ENCODE measurements around the genes RHOT1 and CCL7.

DNA sequence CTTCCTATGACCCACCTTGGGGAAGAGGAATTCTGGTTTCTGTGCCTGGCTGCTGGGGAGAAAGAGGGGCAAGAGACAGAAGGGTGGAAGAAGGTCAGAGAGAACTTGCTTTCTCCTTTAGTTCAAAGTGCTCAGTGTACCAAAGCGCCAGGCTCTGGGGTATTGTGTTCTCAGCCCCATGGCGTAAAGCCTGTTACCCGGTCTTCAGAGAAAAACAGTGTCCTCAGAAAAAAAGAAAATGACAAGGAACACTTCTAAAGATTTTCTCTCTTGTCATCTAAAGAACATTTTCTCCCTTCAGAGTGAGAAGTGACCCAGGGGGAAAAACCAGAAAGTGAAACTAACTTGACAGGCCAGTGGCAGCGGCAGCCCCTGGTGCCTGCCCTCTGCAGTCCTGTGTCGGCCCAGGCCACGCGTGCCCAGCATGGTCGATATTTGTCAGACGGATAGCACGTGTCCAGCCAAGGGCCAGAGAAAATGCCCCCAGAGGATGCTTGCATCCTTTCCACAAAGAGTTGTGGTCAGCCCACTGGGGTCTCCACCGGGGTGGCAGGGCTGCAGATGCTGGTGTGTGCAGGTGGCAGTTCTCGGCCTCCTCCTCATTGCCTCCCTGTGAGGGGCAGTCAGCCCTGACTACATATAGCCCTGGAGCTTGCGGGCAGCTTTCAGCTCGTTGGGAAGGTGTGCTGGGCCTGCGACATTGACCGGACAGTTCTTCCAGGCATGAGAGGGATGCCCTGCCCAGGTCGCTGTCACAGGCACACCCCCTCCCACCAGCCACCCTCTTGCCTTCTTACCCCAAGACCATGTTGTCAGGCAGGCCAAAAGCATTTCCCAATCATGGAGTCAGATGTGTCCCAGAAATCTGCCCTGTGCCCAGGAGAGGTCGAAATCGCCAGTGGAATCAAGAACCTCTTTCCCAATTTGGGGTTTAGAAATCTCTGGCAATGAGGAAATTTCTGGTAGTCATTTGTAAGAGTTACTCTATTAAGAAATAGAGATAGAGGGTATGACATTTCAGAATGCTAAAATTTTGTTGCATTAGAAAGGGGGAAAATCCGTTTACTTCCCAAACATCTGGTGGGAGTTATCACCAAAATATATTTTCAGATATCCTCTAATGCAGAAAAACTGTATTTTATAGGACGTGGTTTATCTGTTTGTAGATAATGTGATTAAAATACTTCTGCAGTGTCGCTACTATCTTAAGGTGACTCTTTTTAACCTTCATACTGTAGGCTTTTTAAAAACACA is 176.8 kb downstream of the RAB11FIP4 start:
- RRBS = no CpG with 5 or more reads among the region's 22 CpGs

GRCh38 chr17:31916669-31917736 is 15.5 kb upstream of the UTP6 start:
- RRBS = 12% methylated on average over 13 of the region's 84 CpGs

DNA sequence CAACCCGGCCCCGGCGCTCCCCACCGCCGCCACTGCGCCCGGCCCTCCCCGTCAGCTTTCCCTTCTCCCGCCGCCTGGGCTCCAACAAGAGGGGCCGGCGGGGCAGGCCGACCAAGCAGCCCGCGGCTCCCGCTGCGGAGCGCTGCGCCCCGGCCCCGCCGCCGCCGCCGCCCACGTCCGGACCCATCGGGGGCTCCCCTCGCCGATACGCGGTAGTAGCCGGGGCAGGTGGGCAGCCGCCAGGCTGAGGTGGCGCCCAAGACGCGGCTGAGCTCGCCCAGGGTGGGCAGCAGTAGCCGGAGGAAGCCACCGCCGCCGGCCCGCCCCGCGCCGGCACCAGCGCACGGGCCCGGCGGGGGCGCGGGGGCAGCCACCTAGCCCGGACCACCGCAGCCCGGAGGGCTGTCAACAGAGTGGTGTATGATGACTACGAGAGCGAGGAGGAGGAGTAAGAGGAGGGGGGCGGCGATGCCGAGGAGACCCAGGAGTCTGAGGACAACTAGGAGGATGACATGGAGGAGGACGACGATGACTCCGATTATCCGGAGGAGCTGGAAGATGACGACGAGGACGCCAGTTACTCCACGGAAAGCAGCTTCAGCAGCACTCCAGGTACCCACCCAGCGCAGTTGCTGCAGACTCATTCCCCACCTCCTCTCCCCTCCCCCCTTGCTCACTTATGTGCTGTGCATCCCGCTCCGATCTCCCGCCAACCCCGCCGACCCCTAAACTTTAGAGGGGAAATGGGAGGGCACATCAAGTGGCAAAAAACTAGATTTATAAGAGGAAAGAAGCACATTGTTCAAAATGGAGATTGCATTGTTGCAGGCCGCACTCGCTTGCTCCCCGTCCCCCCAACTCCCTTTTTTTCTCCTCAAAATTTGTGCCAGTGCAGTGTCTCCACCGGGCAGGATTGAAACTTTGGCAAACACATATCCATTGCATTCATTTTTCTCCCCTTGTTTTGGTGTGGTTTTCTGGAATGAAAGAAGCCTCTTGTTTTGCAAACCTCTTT is 645 bp downstream of the LRRC37B start:
- RRBS = 2% methylated on average over 3 of the region's 78 CpGs

DNA sequence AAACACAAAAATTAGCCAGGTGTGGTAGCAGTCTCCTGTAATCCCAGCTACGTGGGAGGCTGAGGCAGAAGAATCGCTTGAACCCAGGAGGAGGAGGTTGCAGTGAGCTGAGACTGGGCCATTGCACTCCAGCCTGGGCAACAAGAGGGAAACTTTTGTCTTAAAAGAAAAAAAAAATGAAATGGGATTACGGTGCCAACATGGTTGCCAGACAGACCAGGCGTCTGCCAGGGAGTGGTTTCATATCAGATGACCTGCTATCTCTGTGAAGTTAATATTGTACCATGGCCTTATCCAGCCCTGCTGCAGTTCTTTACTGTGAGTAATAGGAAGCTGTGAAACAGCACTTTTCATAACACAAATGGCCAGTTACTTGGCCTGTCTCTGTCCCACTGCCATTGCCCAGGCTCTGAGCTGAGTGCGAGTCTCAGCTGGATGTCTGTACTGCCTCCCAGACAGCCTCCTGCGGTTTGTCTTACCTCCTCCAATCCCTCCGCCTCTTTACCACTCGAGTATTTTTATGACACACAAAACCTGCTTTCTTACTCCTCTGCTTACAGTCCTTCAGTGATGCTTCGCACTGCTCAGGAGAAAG is 17.4 kb upstream of the RHOT1 start:
- RRBS = no CpG with 5 or more reads among the region's 9 CpGs

GRCh38 chr17:32142228-32142832 is at the start of gene RHOT1:
TSS of gene RHOT1 (plus strand) at chr17:32142502.
- RRBS = 2% methylated on average over 20 of the region's 72 CpGs

GRCh38 chr17:32159792-32160491 is 17.6 kb downstream of the RHOT1 start:
- RRBS = no CpG with 5 or more reads among the region's 13 CpGs

DNA sequence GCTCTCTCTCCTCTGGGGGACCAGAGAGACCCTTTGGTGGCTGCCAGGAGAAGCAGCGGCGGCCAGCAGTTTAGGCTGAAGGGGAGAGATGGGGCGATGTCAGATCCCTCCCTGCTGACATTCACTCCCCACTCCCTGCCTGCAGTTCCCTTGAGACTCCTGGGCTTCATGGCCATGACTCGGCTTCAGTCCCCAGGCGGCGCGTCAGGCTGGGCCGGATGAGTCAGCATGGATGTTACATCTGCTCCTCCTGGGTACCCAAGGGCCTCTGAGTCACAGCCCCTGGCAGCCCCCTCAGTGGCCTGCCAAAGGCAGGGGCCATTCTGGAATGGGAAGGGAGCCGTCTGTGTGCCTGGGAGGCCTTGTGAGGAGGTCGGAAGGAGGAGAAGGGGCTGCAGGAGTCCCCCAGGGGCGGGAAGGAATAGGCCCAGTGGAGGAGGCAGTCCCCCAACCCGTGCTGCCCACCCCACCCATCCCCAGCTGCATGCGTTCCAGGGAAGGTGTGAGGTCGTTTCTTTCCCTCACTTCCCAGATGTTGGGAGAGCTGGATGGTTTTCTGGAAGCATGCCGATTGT is 9.5 kb downstream of the RHBDL3 start:
- RRBS = no CpG with 5 or more reads among the region's 15 CpGs

GRCh38 chr17:32503252-32504373 is 16.8 kb downstream of the CDK5R1 start:
- RRBS = no CpG with 5 or more reads among the region's 10 CpGs

GRCh38 chr17:32523923-32524476 is 37.2 kb downstream of the CDK5R1 start:
- RRBS = no CpG with 5 or more reads among the region's 10 CpGs

- RRBS = no CpG with 5 or more reads among the region's 3 CpGs
Observed at GRCh38 chr17:32587745-32588329, 101.0 kb downstream of the CDK5R1 start.

DNA sequence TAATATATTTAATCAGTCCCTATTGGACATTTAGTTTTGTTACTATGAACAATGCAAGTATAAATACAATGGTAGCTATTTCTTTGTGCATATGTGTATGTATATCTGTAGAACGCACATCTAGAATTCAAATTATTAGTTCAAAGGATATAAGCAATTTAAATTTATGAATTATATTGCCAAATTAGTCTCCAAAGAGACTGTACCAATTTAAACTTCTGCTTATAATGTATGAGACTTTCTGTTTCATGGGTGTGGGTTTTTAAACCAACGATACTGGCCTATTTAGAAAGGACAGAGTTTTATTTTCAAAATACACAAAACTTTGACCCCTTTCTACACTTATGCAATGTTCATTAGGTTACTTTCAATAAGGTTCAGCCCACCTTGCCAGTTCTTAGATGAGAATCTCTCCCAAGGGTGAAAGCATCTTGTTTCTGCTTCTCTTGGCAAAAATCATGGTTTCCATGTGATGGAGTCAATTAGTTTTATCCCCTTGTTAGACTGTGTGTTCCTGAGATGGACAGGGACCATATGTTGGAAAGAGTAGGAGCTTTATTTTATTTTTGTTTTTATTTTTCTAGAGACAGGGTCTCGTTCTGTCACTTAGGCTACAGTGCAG is 84.7 kb downstream of the MYO1D start:
- RRBS = no CpG with 5 or more reads among the region's 3 CpGs

DNA sequence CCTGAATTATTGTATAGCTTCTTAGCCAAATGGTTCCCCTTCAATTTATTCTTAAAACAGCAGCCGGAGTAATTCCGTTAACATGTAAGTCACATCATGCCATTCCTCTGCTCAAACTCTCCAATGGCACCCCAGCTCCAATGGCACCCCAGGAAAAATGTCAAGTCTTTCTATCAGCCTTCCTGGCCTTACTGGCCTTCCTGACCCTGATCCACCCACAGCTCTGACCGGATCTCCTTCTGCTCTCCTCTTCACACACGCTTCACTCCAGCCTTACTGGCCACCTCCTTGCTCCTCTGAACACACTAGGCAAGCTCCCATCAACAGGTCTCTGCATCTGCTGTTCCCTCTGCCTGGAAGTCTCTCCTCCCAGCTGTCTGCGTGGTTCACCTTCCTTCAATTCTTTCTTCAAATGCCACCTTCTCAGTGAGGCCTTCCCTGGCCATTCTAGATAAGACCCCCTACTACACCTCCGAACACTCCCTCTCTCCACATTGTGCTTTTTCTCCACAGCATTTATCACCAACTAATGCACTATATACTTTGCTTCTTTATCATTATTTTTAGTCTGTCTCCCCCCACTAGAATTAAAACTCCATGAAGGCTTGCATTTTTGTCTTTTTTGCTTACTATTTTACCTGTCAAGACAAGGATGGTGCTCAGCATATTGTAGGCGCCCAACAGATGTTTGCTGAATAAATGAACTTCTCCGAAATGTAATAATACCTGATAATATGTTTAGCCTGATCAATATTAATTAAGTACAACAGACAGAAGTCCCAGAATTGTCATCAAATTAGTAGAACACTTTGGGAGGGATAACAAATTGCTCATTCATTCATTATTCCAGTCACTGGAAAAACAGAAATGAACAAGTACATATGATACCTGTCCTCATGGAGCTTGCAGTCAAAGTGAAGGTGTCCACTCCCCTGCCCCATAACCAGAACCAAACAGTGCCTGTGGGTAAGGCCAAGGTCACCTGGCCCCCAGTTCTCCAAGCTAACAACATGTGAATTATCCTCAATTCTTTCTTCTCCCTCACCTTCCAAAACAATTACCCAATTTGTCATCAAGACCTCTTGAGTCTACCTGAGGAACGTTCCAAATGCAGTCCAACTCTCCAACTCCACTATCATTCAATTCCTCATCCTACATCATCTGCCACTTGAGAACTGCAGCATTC is 43.1 kb downstream of the MYO1D start:
- RRBS = no CpG with 5 or more reads among the region's 9 CpGs

- RRBS = 33% methylated on average over 2 of the region's 5 CpGs
Observed at GRCh38 chr17:33506745-33507287, 213.7 kb upstream of the ASIC2 start.

DNA sequence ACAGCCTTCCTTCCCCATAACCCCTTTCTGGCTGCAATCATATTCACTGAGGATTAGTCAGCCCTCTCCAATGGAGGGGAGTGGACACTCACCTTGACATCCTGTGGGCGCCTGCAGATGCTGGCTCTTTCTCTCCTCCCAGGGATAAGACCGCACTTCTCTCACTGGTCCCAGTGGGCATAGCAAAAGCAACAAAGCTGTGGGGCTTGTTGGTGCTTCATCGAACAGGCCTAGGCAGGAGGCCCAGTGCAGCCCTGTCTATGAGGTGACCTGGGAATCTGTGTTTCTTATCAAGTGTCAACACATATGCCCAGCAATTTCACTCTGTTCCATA is 271.0 kb upstream of the CCL2 start:
- RRBS = no CpG with 5 or more reads among the region's 3 CpGs

GRCh38 chr17:34252032-34253393 is 2.6 kb upstream of the CCL2 start:
- RRBS = no CpG with 5 or more reads among the region's 13 CpGs

DNA sequence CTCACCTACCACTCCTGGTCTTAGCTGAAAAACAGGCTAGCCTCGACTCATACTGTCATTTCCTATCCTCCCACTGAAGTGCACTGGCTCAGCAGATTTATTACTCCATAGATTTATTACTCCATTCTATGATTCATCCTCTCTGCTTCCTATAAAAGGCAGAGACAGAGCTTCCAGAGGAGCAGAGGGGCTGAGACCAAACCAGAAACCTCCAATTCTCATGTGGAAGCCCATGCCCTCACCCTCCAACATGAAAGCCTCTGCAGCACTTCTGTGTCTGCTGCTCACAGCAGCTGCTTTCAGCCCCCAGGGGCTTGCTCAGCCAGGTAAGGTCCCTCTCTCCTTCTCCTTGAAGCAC is at the start of gene CCL7:
Gene CCL7 (plus strand): TSS at position 181 of the 358 bp plus-strand sequence.
- RRBS = no CpG with 5 or more reads among the region's 1 CpG

- RRBS = no CpG with 5 or more reads among the region's 43 CpGs
Observed at GRCh38 chr17:34961710-34962780, 705 bp downstream of the ZNF830 start.

GRCh38 chr17:35002708-35003331 is 22.5 kb downstream of the LIG3 start:
- RRBS = no CpG with 5 or more reads among the region's 10 CpGs

DNA sequence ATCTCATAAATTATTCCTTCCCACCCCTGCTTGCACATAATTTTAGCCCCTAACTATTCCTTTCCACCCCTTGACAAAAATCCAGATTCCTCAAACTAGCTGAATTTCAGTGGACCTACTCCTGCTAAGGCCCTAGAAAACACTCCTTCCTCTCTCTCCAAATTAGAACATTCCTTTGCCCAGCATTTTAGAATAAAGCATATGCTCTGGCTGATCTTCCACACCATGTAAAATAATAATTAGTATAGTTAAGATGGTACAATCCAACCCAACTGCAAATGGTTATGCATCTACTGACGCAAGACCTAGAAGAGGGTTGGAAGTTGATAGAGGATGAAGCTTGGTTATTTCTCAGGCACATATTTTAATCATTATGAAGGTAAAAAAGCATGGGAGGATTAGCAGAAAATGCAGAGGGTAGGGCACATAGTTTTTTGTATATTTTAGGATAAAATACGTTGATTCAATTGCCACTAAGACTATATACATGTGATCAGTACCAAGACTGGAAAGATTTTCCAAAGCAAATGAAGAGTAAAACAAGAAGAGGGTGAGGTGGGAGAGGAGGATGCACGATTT is 16.6 kb upstream of the RFFL start:
- RRBS = no CpG with 5 or more reads among the region's 3 CpGs

DNA sequence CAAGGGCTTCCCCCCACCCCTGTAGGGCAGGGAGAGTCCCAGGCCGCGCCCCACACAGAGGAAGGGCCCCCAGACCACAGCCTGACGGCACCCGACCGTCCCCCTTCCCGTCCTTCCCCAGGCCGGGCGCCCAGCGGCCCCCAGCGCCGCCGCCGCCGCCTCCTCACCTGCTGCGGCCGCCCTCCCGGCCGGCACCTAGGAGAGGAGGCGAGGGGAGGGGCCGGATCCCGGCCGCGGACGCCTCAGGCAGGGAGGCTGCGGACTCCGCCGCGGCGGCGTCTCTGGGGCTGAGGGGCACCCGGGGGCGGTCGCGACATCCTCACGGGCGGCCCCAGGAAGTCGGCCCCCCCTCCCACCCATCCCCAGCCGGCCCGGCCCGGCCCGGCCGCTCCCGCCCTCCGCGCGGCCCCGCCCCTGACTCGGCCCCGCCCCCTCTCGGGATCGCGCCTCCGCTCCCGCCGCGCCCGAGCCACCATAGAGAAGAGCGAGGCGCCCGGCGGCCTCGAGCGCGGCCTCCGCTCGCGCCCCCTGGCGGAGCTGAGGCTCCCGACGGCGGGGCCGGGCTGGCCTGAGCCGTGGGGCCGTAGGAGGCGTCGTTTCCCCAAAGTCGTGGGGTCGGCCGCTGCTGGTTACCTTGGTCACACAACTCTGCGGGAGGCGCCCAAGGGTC is 25.6 kb upstream of the RFFL start:
- RRBS = under 1% methylated on average over 35 of the region's 81 CpGs